CD14-positive monocyte (primary cell): ENCODE measurements around the gene RAG1.

GRCh38 chr11:35162624-35163198 lies 23.7 kb downstream of the CD44 start:
- CAGE, long polyA plus RNA = no peak

DNA sequence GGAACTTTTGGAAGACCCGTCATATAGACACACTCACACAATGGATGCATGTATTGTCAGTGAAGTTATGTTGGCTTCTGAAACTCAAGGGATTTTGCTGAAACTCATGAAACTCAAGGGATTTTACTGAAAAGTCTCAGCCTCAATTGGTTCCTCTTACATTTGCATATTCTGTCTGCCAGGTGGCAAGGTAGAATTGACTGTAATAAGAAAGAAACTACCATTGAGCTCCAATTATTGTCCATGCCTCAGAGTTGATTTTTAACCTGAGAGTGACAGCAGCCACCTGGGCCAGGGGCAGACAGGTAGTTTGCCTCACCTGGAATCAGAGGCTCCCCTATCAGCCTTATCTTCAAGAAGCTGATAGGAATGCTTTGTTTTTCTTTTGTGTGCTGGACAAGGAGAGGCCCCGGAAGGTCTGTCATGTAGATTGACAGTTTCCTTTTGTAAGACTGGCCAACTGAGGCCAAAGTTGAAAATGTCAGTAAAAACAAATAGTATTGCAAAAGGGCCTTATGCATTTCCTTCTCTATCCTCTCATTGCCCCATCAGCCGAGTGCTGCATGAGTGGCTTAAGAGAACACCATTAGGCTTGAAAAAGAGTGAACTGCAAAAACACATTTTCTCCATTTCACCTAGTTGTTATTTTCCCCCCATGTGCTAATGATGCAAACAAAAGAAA lies 34.1 kb downstream of the CD44 start:
- CAGE, long polyA plus RNA = no peak

GRCh38 chr11:35180083-35180713 lies 41.2 kb downstream of the CD44 start:
- CAGE, long polyA plus RNA = no peak

GRCh38 chr11:35212429-35212755 lies 73.4 kb downstream of the CD44 start:
- CAGE, long polyA plus RNA = no peak

GRCh38 chr11:35228994-35229600 lies 90.1 kb downstream of the CD44 start:
- CAGE, long polyA plus RNA = start-site peak on the minus strand at chr11:35229326-35229413, 21 and 12 reads in 2 replicates

DNA sequence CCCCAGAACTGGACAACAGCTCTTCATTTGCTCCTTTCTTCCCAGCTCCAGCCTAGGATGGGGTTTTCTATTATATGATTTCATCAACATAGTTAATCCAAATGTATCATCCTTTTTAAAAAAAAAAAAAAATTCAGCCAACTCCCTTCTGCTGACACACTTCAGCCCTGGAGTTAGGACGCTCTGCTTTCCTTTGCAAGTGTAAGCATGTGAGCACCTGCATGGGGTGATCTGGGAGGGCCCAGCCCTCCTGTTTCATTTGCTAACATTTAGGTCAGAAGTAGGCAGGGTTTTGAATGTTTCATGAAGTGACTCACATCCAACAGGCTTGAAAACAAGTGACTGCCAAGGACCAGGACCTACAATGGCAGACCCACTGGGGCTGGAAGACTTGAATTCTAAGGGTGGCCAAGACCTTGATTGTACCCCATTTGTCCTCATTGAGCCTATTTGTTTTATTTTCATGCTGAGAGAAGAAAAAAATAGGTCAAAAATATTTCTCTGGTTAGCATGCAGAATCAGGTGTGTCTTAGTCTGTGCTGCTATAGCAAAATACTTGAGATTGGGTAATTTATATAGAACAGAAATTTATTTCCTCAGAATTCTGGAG lies 137.5 kb downstream of the CD44 start:
- CAGE, long polyA plus RNA = no peak

DNA sequence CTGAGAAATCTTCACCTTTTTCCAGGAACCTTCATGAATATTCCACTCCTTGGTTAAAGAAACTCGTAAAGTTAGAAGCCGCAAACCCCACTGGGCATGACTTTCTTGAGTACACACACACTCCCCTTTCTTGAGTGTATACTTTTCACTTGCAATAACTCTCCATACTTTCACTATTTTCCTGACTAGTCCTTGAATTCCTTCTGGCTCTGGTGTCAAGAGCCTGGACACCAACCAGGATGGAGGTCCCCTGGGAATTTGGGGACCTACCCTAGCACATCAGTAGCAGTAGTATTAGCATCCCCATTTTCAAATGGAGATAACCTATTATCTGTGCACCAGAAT lies 76.0 kb downstream of the SLC1A2 start:
- CAGE, long polyA plus RNA = no peak

DNA sequence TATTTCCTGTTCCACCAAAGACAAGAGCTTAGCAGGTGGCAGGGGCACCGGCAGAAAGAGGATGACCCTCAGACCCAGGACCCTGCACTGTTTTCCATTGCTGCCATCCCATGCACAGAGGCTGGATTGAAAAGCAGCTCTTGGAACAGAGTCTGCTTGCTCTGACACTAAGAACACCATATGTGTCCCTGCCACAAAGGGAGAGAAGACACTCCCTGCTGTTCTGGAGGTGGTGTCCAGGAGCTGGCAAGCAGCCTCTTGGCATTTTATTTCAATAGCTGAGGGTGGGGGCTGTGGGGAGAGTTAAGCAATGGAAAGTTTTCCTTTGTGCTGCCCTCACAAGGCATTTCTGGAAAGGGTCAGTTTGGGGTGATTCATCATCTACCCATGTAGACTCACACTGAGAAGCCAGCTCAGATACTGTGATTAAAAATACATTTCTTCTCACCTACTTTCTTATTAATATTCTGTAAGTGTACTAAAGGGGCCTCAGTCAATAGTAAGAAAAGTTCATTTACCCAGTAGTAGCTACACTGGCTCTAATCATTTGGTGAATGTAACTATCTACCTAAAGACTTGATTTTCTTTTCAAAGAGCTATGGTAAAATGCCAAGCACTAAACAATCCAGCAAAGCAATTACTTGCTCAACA lies 55.3 kb downstream of the SLC1A2 start:
- CAGE, long polyA plus RNA = no peak

DNA sequence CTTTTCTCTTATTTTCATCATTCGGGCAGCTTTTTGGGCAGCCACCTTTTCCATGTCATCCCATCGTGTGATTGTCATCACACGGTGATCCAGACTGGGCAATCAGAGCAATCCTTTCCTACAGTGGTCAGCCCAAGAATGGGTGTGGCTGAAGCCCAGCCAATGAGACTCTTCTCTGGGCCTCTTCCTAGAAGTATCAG lies 38.3 kb downstream of the SLC1A2 start:
- CAGE, long polyA plus RNA = no peak

DNA sequence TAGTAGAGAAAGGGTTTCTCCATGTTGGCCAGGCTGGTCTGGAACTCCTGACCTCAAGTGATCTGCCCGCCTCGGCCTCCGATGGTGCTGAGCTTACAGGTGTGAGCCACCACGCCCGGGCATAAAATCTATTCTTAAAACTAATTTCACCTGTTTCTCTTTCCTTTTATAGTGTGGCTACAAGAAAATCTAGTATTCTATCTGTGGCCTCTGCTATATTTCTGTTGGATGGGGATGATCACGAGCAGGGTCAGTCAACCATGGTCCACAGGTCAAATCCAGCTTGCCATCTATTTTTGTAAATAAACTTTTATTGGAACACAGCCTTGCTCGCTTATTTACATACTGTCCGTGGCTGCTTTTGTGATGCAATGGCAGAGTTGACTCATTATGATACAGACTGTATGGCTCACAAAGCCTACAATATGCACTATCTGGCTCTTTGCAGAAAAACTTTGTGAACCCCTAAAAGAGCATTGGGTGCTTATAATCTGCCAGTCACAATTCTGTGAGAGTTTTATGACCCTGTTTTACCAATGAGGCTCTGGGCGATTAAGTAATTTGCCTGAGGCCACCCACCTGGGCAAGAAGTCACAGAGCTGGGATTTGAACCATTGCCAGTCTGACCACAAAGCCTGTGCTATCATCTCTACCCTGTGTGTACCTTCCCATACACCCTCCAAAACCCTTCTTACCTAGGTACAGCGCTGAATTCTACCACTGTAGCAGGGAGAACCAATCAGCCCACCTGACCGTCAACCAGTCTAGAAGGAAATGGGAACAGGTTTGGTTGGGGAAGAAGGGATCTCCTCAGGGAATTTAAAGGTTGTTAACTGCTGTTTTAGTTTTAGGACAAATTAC lies 28.3 kb downstream of the SLC1A2 start:
- CAGE, long polyA plus RNA = no peak

- CAGE, long polyA plus RNA = no peak
These were observed 24.7 kb upstream of the LDLRAD3 start for GRCh38 chr11:35919197-35919525.

GRCh38 chr11:35919526-35919693 lies 24.5 kb upstream of the LDLRAD3 start:
- CAGE, long polyA plus RNA = no peak

DNA sequence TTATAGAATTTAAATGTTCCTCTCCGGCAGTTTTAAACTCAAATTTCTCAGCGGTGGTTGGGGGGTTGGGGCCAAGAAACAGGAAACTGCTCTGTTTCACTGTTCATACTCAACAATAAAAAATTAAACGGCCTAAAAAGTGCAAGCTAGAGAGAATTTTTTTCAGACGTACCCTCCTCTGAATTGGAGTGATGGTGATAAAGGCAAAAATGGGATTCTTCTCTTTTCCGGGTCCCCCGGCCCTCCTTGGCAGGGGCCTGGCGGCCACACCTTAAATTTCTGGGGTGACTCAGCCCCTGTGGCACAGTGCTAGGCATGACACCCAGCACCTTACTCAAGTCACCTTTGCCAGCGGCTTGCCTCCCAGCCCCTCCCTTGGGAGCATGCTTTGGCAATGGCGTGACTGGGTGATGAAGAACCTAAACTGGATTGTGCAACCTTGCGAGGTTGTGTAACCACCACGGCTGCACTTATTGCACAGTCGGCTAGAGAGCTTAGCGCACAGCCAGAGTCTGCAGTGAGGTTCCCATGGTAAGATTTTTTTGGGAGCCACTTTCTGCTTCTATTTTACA lies 16.2 kb upstream of the LDLRAD3 start:
- CAGE, long polyA plus RNA = no peak

DNA sequence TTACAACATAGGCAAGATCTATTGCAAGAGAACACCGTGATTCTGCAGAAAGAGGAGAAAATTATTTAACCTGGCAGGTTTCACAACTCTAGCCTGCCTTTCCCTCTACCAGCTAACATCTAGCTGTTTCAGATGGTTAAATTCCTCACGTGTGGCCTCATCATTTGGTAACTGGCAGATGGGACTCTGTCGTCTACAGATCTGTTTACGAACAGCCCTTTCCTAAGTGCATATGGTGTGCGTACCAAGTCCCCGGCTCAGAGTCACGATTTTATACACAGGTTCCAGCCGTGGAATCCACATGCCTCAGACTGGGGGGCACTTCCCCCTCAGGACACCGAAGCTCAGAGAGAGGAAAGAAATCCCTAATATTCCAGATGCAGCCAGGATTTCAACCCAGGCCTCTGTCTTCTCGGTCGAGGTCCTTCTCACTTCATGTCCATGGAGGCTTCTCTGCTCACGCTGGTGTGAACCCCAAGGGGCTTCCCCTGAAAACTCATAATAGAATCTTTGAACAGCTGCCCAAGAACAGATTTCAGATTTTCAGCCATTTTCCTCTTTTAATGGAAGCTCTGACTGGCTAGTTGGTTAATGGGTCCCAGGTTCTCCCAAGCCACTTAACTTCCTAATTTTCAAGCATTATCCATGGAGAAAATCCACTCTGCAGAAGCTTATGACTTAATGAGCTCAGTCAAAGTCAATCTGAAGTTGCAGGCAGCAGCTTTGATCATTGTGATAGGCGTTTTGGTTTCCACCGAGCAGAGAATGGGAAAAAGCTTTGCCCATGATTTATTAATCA lies 25.1 kb downstream of the LDLRAD3 start:
- CAGE, long polyA plus RNA = no peak

DNA sequence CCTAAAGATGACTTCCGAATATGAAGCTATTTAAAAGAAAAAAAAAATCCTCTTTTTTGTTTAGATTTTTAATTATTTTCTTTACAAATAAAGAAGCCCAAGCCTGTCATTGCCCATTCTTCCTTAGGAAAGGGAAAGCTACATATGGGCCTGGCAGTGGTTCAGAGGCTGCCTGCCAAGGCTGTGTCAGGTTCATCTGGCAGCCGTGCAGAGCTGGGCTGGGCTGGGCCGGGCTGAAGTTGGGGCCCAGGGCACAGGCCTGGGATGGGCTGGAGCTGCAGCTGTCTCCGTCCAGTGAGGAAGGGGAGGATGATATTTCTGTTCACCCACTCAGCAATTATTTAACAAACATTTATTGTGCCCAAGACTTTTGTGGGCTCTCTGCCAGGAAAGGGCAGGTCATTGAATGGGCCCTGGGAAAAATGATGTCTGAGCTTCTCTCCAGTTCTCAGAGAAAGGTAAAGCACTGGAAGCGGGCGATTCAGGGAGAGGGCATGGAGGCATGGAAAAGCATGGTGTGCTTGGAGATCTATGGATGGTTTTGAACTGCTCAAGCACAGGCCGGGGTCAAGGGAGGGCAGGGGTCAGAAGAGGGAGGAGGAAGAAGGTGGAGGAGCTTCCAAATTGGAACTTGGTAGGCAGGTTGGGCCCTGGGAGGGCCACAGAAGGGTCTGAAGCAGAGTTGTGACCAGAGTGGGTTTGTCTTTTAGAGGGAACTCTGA lies 4.7 kb downstream of the PRR5L start:
- CAGE, long polyA plus RNA = no peak

GRCh38 chr11:36431620-36432337 lies 78.3 kb downstream of the TRAF6 start:
- CAGE, long polyA plus RNA = no peak

- CAGE, long polyA plus RNA = no peak
These were observed 26.9 kb upstream of the RAG1 start for GRCh38 chr11:36540851-36541451.

DNA sequence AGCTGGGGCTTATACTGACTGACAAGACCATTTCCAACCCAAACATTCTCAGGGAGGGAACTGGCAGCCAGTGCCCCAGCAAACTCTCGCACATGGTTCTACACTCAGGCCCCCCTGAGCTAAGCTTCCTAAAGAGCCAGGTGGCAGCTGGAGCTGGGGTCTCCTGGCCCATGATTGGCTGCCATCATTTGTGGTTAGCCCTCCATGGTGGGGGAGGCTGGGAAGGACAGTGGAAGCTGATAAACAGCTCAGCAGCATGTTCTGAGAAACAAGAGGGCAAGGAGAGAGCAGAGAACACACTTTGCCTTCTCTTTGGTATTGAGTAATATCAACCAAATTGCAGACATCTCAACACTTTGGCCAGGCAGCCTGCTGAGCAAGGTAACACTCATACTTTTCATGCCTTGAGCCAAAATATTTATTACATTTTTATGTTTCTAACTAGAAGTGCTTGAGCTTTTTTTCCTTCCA lies at the start of gene RAG1:
TSS of gene RAG1 (plus strand) at position 266 of the 471 bp plus-strand sequence.
- CAGE, long polyA plus RNA = no peak

- CAGE, long polyA plus RNA = no peak
These were observed 1910.4 kb upstream of the RAG2 start for GRCh38 chr11:38508443-38508905.

GRCh38 chr11:39753939-39754144 lies 1705.6 kb downstream of the LRRC4C start:
- CAGE, long polyA plus RNA = no peak